SK-N-MC (cell line): ENCODE data around the gene KPTN.

DNA sequence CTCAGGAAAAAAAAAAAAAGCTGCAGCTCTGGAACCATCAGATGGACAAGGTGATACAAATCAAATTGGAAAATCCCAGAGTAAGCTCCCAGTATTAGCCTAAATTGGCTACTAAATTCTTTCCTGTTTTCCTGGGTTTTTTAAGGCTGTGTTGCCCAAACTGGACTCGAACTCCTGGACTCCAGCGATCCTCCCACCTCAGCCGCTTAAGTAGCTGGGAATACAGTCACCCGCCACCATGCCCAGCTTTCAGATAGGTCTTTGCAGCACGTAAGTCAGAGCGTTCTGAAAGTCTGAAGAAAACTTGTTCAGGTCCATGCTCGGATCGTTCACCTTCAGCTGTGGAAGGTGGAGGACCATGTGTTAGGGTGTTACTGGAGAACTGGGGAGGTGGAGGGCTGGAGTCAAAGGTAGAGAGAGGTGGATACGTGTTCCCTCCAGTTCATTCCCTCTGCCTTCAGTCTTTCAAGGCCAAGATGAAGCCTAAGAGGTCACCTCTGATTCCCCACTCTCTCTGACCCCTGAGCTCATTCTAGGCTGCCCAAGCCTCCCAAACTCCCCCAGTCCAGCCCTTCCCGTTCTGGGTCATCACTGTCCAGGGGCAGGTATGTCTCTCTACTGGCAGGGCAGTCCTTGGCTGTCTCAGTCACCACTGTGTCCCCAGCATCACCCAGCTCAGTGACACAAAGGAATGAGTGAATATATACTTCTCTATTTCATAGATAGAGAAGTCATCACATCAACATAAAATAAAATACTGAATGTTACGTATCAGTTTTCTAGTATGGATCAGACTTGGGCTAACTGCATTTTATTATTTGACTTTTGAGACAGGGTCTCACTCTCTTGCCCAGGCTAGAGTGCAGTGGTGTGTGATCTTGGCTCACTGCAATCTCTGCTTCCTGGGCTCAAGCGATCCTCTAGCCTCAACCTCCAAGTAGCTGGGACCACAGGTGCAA lies 12.2 kb upstream of the DACT3 start:
- RRBS: no CpG with 5 or more reads among the region's 12 CpGs

DNA sequence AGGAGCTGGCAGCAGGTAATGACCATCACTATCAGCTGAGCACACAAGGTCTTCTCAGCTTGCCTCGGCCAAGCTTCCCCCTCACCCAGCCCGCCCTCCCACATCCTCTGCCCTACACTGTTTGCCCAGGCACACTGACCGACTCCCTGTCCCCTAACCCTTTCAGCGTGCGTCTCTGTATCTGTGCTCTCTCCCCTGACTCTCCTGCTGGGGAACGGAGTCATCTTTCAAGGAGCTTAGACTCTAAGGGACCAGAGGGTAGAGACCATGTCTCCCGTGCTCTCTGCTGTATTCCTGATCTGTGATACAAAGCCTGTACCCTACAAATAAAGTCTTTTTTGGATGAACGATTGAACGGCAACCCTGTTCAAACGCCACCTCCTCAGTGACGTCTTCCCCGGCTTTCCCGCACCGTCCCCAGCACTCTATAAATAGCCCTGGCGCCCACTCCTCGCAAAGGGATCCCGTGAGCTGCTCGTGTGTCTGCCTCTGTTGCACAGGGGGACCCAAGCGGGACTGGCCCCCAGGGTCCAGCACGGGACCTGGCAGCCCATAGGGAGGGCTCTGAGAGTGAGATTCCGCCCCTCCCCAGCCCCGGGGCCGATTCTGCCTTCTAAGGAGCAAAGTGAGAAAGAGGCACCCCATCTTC lies 8.3 kb upstream of the FKRP start:
- RRBS: no CpG with 5 or more reads among the region's 23 CpGs

GRCh38 chr19:46738712-46739062 lies 7.2 kb upstream of the FKRP start:
- RRBS: no CpG with 5 or more reads among the region's 6 CpGs

- RRBS: no CpG with 5 or more reads among the region's 23 CpGs
These were observed 11.2 kb downstream of the SLC1A5 start for GRCh38 chr19:46777169-46777687.

- RRBS: no CpG with 5 or more reads among the region's 8 CpGs
These were observed 3.3 kb downstream of the ARHGAP35 start for GRCh38 chr19:46863707-46864869.

DNA sequence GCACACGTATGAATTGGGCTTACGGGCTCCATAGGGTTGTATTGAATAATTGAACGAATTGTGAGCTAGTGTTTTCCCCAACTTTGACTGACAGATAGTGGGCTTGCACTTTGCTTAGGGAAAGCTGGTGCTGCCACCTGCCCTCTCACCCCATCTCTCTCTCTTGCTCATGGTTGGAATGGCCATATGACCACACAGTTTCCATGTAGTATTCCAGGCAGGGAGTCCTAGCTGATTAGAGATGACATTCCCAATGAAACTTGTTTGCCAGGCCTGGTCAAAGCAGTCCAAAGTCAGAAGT lies 76.3 kb upstream of the NPAS1 start:
- RRBS: no CpG with 5 or more reads among the region's 3 CpGs

DNA sequence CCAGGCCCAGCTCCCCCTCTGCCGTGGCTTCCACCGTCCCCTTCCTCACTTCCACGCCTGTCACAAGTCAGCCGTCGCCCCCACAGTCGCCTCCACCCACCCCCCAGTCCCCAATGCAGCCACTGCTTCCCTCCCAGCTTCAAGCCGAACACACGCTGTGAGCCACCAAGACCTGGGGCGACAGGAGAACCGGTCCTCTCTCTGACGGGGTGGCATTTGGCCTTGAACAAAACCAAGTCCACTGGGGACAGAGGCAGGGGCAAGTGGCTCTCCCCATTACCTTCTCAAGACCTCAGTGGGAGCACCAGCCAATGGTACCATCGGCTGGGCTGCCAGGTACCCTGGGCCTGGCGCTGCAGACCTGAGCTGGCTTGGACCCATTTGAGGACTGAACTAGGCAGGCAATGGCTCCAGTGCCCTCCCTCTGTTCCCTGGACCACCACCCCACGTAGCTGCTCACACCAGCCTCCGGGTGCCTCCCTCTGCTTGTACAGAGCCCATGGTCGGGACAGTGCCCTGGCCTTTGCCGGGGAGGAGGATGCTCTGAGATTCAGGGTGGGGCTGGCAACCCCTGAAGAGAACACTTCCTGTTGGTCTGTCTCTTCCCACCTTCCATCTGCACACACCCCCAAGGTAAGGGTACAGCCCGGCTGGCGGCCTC lies 19.0 kb upstream of the NPAS1 start:
- RRBS: 89% methylated on average over 3 of the region's 19 CpGs

GRCh38 chr19:47100060-47100573 lies 13.5 kb downstream of the ZC3H4 start:
- RRBS: no CpG with 5 or more reads among the region's 11 CpGs

- RRBS: 0% methylated on average over 5 of the region's 44 CpGs
These were observed 434 bp downstream of the ZC3H4 start for GRCh38 chr19:47113031-47113652.

DNA sequence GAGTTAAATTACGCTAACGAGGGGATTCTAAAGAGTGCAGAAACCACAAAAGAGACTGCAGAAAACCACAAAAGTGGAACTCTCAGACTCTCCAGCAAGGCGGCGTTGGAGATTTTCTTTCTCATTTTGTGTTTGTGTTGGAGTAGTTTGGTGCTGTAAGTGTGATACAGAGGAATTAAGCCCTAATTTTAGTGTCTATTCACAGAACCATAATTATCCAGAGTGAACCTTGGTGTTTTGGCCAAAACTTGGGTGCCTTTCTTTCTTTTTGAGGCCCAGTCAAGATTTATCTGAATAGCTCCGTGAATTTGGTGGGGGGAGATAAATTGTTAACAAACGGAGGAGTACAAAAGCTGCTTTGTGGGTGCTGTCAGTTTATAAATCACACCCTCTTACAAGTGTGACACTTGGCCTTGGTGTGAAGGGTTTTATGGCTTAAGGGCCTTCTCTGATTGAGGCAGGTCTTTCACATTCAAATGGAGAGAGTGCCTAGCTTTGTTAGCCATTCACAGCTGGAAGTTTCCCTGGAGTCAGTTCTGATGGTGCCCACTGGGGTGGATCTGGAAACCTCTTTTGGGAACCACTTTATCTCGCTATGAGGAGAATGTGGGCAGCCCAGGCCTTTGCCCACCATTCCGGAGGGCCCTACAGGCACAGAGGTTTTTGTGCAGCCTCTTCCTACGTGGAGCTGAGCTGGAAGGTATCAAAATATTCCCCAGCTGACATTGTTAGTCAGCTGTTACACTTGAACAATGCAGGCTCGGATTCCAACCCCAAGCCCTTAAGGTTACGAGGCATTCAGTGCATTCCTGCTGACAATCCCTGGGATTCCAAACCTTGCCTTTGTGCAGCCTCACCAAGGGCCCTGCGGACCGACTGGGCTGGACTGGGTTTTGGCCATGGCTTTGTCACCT lies 26.6 kb downstream of the SAE1 start:
- RRBS: no CpG with 5 or more reads among the region's 13 CpGs

- RRBS: no CpG with 5 or more reads among the region's 6 CpGs
These were observed 42.4 kb downstream of the BBC3 start for GRCh38 chr19:47188496-47189124.

DNA sequence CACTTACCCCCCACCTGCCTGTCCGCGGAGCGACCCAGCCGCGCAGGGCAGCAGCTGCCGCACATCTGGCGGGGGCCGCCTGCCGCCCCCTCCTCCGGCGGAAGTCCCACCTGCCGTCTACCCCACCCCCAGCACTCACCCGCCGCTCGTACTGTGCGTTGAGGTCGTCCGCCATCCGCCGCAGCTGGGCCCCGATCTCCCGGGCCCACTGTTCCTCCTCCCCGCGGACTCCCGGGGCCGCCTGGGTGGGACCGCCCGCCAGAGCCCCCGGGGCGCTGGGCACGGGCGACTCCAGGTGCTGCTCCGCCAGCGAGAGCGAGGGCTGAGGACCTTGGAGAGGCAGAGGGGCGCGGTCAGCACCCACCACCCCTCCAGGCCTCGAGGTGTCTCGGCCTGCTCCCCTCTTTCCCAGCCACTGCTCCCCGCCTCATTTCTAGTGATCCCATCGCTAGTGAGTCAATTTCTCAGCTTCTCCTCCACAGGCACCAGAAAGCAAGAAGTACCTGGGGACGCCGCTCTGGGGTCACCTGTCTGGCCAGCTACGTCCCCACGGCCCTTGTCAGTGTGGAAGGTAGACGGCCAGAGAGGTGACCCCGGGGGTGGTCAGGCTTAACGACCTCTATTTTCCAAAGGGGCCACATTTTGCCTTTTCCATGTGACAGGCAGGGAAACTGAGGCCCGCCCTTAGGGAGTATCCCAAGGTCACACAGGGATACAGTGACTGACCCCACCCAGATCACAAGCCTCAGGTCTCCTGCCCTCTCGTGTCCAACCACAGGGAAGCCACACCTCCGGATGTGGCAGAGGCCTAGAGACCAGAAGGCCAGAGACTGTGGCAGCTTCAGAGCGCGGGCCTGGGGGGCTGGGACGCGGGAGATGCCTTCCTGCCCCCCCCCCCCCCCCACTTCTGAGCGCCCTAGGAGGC lies 4.3 kb downstream of the BBC3 start:
- RRBS: 7% methylated on average over 13 of the region's 56 CpGs

GRCh38 chr19:47259718-47260846 lies 3.8 kb downstream of the CCDC9 start:
- RRBS: 88% methylated on average over 11 of the region's 38 CpGs

DNA sequence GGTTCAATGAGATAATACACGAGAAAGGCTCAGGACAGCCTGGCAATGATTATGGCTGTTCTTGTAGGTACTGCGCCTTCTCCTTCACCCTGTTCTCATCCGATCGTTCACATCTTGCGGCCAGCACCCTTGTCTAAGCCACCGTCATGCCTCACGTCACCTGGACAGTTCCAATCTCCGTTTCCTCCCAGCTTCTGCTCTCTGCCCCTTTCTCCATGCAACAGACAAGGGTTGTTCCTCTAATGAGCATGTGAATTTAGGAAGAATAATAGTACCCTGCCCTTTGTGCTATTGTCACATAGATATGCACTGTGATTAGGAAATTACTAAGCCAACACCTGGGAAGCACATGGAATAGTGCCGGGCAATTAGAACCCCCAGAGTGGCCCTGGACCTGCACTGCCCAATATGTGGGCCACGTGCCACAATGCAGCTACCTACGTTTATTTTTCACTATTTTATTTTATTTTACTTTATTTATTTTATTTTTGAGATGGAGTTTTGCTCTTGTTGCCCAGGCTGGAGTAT lies 4.3 kb downstream of the C5AR1 start:
- RRBS: no CpG with 5 or more reads among the region's 11 CpGs

DNA sequence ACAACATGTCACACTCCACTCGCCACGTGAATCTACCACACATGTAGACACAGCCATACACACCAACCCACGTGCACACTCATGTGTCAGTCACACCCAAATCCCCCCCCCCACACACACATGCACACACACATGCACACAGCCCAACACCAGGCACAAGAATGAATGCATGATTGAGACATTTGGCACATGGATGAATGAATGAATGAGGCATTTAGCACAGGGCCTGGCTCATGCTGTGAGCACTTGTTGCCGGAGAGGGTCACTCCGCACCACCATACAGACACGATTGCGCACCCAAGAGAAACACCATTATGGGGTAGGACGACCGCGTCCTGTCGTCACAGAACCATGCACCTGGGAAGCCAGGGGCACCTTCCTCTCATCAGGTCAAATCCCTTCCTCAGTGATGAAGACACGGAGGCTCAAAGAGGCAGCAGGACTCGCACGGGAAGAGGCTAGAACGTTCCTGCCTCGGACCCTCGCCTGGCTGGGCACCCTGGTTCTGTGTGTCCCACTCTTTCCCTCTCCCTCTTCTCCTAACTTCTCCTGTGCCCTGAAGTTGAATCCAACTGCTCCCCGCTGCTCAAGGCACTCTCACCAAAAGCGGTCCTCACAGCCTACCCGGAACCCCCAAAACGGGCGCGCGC lies 1.4 kb downstream of the MEIS3 start:
- RRBS: no CpG with 5 or more reads among the region's 24 CpGs

- RRBS: 3% methylated on average over 14 of the region's 51 CpGs
These were observed 640 bp downstream of the MEIS3 start for GRCh38 chr19:47418478-47419296.

DNA sequence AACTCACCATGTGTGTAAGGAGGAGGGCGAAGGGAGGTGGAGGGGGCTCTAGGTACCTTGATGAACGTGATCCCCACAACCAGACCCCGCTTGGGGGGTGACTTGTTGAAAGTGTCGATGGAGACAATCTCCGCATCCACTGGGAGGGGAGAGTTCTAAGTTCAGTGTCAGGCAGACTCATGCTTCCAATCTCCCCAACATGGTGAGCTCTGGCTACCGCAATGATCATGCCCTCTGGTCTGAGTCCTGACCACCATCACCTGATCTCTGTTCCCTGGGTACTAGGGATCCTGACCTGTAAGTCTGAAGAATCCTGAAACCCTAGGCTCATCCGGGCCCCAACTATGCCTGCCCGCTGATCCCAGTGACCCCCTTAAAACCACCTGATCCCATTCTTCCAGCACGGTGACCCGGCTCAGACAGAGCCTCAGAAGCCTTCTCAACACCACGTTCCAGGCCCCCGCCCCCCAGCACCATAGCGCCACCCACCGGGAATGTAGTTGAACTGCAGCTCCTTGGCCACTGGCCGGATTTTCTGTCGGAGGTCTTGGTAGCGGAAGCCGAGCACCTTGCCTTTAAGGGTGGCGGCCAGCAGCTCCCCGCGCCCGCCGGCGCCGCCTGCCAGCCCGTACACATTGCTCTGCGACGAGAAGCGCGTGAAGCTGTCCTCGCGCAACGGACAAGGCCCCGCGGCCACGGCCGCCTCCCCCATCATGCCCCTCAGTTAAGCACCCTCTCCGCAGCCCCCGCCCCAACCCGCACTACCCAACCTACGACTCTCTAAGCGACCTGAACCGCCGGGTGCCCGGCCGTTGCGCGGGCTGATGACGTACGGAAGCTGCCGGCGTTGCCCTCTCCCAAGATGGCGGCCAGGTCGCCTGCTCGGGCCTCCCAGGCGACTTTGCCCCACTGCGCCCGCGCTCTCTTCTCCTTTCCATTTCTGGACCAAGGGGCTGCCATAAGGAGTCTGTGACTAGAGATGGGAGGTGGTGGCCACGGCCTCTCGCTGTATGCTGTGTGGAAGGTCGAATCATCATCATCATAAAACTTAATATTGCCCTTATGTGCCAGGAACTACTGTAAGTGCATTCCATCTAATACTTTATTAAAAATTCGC lies at the start of gene KPTN:
TSS of gene KPTN (minus strand) at position 774 of the 1,117 bp plus-strand sequence.
- RRBS: 6% methylated on average over 16 of the region's 63 CpGs

DNA sequence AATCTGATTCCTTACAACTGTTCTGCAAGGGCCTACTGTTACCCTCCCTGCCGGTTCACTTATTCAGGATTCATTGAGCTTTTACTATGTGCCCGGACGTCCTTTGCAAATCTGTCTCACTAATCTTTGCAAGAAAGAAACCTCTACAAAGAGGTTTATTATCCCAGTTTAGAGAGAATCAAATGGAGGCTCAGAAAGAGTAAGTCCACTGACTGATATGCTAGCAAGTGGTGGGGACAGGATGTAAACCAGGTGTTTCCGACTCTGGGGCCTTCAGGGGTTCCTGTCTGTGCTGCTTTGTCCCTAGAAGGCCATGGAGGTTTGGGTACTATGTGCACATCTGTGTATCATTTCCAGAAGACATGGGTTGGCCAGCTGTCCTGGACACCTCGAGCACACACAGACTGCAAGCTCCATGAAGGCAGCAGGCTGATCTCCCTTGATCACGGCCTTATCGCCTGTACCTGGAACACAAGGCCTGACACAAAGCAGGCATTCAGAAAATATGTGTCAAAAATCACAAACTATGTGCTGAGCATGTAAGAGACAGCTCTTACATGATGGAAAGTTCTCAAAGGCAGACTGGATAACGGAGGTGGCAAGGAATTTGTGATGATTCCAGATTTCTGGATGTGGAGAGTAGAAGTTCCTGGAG lies 1.2 kb upstream of the KPTN start:
- RRBS: 80% methylated on average over 1 of the region's 8 CpGs

DNA sequence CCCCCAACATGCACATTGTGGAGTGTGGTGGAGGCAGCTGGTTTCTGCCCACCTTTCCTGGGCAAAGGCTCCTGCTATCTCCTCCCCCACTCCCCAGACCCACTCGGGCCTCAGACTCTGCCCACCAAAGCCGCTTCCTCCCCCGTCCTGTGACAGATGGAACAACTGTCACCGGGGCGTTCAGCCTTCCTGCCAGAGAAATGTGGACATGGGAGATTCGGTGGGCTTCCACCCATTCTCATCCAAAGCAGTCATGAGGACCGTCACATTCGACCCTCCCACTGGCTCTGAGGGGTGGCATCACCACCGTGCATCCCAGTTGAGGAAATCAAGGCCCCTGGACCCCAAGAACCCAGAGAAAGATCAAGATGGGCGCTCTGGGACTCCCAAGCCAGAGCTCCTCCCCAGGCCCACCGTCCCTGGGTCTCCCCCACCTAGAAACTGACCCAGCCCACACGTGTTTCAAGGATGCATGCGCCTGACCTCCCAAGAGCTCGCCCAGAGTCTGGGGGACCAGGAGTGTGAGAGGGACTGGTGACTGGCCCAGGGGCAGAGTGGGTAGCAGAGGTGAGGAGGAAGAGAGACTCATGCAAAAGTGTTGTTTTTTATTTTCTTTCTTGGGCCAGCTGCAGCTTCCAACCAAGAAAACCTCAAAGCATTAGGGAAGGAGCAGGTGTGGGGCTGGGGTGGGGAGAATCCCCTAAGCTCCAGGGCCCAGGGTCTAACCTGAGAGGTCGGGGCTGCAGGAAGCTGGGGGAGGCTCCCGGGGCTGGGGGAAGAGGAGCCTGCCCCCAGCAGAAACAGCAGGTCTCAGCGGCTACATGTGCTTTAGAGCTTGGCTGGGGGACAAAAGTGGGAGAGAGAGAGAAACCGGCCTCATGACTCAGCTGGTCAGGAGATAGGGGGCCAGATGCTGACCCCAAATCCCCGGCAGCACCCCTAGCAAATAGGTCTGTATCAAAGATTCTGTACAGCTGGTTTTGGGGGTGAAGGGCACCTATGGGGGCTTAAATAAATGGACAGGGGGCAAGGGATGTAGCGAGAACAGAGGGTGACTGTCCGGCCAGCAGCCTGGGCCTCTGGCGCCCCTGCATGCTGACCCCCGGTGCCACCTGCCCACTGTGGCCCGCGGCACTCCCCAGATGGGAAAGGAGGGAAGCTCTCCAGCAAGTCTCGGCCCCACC lies 3.4 kb upstream of the KPTN start:
- RRBS: 93% methylated on average over 6 of the region's 26 CpGs

DNA sequence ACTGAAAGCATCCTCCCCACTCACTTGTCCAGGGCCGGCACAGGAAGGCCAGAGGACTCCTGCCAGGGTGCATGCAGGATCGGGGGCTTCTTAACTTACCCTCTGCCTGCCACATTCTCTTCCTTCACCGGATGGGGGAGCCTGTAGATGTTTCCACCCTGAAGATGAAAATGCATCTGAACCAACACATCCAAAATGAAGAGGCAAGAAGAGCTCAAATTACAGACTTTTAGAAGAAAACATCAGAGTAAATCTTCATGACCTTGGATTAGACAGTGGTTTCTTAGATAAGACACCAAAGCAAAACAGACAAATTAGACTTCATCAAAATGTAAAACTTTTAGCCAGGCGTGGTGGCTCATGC lies 25.9 kb upstream of the NAPA start:
- RRBS: 45% methylated on average over 2 of the region's 4 CpGs